Epithelial cell of proximal tubule (primary cell): ENCODE results near the genes BRMS1 and ZDHHC24.

DNA sequence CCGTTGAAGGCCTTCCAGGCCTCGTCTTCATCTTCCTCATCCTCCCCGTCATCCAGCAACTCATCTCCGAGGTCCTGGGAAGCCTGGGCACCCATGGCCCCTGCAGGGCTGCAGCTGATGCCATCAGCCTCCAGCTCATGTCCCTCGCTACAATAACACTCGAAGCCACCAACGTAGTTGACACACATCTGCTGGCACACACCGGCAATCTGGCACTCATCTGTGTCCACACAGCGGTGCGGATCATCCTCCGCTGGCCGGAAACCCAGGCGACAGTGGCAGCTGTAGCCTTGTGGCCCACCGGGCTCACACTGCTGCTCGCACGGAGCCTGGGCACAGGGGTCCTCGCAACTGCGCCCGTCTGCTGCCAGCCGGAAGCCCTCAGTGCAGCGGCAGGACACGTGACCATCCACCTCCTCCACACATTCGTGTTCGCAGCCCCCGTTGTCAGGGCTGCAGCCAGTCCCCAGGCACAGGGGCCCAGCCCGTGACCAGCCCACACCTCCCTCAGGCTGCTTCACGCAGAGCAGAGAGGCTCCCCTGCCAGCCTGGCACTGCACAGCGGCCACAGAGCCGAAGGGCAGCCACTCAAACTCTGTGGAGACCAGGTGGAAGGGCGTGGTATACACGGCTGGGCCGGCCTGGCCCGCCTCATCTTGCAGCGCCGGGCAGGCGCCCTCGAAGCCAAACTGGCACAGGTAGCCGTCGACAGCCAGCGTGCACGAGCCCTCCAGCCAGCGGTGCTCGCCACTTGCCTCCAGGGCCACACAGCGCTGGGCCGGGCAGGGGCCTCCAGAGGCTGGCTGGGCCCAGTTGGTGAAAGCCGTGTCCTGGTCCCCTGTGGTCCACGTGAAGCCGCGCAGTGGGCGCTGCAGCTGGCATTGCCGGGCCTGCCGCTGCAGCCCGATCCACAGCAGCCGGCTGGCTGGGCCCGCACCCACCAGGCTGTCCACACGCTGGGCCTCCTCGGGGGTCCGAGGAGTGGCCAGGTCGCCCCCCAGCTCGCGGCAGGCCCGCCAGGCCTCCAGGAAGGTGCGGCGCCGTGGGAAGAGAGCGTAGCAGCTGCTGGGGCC, 640 bp downstream of the CD248 start:
- RAMPAGE, long total RNA, result no peak
- RRBS, result 86% methylated on average over 18 of the region's 66 CpGs

GRCh38 chr11:66322664-66322980, 5.8 kb upstream of the CD248 start:
- RAMPAGE, long total RNA, result no peak
- RRBS, result no CpG with 5 or more reads among the region's 6 CpGs

DNA sequence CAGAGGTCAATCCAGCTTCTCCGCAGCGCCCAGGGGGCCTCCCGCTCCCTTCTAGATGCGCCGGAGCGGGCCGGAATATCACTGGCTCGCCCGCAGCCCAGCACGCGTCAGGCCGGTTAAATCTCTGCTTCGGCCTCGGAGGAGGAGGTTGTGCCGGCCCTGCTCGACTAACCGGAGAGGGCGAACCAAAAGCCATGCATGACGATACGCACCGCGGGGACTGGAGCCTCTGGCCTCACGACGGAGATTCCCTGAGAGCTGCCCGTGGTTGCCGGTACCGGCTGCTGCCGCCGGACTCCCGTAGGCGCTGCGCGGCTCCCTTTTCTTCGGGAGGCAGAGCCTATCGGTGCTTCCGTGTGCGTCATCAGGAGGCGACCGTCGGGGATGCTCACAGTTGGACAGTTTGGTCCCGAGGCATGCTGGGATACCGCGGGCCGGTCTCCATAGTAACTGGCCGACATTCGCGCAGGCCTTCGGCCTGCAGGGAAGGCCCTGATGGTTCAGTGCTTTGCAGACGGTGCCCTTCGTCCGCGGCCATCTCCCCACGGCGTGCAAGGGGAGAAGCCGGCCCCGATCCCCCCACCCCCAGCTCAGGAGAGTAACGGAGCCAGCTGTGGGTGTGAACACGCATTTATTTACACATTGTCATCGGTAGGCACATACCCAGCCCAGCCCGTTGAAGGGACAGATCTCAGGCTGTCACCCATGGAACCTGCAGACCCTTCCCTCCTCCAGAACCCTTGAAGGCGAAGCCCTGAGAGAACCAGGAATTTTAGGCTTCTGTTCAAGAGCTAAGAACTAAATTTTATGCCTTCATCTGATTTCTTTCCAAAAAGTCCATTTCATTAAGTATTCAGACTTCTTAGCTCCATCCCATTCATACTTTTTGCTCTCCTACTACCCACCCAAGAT, at the start of gene BRMS1:
TSS of gene BRMS1 (minus strand) at position 345 of the 912 bp plus-strand sequence.
- RAMPAGE, long total RNA, result start-site peak on the minus strand centred at position 331 of the sequence, 65 bp wide, 685 and 71 reads in 2 replicates
- RRBS, result 2% methylated on average over 18 of the region's 61 CpGs

DNA sequence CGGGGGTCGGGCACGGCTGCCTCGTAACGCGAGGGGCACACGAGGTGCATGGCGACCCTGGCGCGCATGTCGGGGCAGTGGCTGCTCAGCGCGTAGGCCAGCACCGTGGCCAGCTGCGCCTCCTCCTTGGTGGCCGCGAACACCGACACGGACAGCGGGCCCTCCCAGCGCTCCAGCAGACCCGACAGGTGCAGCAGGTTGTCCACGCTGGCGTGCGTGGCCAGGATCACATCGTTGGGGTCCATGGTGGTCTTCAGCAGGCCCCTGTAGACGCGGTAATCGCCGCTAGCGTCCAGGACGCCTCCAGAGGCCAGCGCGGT, 435 bp downstream of the B4GAT1 start:
- RAMPAGE, long total RNA, result no peak
- RRBS, result no CpG with 5 or more reads among the region's 34 CpGs

DNA sequence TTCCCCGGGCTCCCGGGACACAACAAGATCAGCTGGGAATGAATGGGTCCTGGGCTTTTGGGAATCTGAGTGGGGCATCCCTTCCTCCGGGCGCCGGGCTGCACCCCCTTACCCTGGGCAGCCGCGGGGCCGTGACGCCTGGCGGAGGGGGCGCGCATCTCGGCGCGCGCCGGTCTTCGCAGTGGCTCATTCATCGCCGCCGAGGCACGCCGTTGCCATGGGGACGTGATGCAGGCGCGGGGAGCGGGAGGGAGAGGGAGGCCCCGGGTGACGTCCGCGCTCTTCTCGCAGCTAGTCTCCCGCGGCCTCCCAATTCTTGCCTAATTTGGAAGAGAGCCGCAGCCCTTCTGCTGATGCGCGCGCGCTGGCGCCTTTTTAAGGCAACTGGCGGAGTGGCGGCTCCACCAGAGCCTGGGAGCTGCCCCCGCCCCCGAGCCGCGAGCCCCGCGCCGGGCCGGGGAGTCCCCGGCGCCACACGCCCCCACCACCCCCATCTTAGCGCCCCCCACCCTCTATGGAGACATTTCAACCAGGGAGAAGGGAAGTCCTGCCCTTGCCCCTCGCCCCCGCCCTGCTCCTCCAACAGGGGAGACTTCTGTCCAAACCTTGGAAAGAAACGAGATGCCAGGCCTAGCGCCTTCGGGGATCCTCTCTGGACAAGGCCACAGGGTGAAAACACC, 11.9 kb upstream of the NPAS4 start:
- RAMPAGE, long total RNA, result no peak
- RRBS, result 3% methylated on average over 22 of the region's 59 CpGs

GRCh38 chr11:66466008-66466832, 485 bp upstream of the PELI3 start:
- RAMPAGE, long total RNA, result no peak
- RRBS, result 2% methylated on average over 13 of the region's 44 CpGs

DNA sequence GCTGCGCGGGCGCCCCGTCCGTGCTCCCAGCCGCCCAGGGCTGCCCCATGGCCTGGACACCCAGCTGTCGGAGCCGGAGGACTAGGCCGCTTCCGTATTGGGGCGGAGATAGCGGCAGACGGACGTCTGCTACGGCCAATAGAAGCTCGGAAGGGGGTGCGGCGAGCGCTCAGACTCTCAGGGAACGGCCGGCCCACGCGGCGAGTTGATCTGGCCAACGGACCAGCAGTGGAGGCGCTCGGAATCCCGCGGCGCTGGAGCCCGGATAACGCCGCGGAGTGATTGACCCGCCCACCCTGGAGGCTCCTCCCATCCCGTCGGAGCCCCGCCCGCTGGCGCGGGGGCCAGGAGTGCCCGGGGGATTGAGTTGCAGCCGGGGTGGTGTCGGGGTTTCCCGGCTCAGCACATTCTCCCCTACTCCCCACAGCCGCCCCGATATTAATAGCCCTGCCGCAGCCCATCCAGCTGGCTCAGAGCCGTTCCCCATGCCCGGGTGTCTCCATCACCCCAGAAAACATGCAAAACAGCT, at the start of gene ZDHHC24:
TSS of gene ZDHHC24 (minus strand) at position 94 of the 529 bp plus-strand sequence.
- RAMPAGE, long total RNA, result no peak
- RRBS, result under 1% methylated on average over 28 of the region's 50 CpGs

DNA sequence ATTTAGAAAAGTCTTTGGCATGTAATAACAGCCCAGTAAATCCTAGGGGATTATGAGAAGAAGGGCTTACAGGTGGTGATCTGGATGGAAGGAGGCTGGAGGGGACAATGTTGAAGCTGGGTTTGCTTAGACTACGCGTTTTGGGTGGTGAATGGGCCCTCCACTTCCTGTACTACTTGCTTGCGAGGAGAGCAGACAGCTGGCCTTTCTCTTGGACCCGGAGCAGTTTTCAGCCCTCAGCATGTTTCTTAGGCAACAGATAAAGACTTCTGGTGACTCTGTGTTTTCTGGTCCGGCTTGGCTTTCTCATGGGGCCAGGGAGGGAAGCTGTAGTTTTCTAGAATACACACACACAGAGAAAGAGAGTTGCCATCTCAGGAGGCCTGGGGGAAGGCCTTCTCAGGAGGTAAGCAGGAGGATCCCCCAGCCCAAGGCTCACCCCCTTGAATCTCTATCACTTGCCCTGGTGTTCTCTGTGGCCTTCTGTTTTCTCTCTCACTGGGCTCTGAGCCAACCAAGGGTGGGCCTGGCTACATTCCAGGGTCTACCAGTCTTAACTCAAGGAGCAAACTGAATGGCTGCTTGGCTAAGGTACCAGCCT, 2.3 kb downstream of the CCS start:
- RAMPAGE, long total RNA, result no peak
- RRBS, result 25% methylated on average over 2 of the region's 5 CpGs

DNA sequence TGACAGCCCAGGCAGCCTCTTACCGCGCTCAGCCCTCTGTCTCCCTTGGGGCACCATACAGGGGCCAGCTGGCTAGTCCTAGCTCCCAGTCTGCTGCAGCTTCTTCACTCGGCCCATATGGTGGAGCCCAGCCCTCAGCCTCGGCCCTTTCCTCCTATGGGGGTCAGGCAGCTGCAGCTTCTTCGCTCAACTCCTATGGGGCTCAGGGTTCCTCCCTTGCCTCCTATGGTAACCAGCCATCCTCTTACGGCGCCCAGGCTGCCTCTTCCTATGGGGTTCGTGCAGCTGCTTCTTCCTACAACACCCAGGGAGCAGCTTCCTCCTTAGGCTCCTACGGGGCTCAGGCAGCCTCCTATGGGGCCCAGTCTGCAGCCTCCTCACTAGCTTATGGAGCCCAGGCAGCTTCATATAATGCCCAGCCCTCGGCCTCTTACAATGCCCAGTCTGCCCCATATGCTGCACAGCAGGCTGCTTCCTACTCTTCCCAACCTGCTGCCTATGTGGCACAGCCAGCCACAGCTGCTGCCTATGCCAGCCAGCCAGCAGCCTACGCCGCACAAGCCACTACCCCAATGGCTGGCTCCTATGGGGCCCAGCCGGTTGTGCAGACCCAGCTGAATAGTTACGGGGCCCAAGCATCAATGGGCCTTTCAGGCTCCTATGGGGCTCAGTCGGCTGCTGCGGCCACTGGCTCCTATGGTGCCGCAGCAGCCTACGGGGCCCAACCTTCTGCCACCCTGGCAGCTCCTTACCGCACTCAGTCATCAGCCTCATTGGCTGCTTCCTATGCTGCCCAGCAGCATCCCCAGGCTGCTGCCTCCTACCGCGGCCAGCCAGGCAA, 8.5 kb downstream of the RBM14 start:
- RAMPAGE, long total RNA, result no peak
- RRBS, result no CpG with 5 or more reads among the region's 21 CpGs

DNA sequence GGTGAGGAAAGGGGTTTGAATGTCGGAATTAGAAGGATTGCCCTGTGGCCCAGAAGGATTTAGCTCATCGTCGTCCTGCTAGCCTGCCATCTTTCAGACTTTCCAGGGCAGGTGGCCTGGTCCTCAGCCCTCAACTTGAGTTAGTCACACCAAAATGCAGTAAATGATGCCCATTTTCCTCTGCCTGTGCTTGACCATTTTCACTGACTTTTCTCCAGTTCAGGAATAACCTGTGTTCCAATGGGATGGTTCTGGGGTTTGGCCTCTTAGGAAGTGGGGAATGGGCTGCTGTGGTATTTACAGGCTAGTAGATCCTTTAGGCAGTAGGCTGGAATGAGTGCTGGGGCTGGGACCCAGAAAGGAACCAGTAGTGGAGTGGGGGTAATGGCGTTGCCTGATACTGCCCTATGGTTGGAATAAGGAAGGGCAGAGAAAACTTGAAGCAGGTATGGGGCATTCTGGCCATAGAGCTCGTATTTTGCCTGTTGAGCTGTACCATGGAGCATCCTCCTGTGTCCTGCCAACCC, 11.0 kb upstream of the RBM4 start:
- RAMPAGE, long total RNA, result no peak
- RRBS, result no CpG with 5 or more reads among the region's 5 CpGs

GRCh38 chr11:66655271-66655932, 16.9 kb downstream of the RBM4 start:
- RAMPAGE, long total RNA, result no peak
- RRBS, result no CpG with 5 or more reads among the region's 9 CpGs

GRCh38 chr11:66676651-66677461, 831 bp downstream of the RBM4B start:
- RAMPAGE, long total RNA, result no peak
- RRBS, result no CpG with 5 or more reads among the region's 27 CpGs

DNA sequence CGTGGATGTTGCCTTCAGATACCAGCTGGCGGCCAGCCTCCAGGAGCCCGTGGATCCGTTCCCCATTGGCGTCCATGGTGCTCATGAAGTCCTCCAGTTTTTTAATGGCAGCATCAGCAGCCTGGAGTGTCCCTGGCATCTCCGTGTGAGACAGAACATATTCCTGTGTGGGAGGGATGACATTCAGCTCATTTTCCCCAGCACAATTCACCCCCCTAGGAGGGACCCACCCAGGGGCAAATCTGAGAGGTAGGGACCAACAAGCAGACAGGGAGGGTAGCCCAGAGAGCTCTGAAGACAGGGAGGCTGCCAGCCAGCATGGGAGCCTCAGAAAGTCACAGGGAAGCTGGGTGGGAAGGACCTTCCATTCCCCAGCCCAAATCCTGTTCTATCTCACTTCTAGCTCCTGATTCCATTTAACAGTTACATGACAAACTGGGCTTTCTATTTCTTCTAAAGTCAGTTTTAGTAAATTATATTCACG, 21.8 kb upstream of the RBM4B start:
- RAMPAGE, long total RNA, result no peak
- RRBS, result no CpG with 5 or more reads among the region's 7 CpGs

DNA sequence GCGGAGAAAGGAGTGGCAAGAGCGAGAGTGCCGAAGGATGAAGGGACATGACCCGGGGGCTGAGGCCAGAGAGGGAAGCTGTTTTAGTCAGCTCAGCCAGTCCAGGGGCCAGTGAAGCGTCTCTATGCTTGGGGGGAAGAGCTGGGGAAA, 8.4 kb downstream of the SPTBN2 start:
- RAMPAGE, long total RNA, result no peak
- RRBS, result no CpG with 5 or more reads among the region's 5 CpGs

DNA sequence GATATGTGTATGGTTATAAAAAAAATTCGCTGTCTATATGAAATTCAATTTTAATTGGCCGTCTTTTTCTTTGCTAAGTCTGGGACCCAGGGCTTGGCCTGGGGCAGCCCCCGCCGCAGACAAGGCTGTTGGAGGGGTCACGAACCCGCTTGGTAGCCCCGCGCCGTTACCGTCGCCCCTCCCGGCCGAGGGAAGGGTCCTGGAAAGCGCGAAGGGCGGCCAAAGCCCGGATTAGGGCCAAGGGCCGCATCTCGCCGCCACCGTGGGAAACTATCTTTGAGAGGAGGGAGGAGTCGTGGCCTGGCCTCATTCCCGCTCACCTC, 386 bp upstream of the C11orf80 start:
- RAMPAGE, long total RNA, result no peak
- RRBS, result 2% methylated on average over 6 of the region's 23 CpGs

- RAMPAGE, long total RNA, result no peak
- RRBS, result no CpG with 5 or more reads among the region's 27 CpGs
Observed at GRCh38 chr11:66745646-66746124, 1.1 kb downstream of the C11orf80 start.

DNA sequence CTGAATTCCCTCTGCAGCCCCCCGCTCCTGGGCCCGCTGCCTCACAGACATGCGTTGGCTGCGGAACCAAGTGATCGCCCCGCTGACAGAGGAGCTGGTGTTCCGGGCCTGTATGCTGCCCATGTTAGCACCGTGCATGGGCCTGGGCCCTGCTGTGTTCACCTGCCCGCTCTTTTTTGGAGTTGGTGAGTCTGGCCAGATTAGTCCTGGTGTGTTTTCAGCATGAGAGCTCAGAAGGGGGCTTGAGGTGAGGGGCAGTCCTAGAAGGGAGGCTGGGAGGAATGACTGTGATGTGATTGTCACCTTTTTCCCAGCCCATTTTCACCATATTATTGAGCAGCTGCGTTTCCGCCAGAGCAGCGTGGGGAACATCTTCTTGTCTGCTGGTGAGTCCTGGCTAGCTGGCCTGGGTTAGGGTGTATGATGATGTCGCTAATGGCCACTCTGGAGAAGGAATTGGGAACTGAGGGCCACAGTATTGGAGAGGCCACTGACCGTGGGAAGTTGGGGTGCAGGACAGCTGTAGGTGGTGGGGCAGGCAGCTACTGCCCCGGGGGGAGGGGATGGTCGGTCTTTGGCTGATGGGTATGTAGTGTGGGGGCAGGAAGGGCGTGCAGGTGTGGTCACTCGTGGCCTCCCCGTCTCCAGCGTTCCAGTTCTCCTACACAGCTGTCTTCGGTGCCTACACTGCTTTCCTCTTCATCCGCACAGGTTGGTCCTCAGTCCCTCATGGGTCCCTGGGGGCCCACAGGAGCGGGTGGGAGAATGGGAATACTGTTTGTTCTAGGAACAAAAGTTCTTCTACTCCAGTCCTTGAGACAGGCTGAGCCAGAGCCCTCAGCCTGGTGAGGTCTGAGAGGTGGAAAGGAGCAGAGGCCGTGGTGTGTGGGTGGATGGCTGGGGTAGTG, 1.9 kb downstream of the RCE1 start:
- RAMPAGE, long total RNA, result no peak
- RRBS, result no CpG with 5 or more reads among the region's 24 CpGs

GRCh38 chr11:67032825-67033365, 10.0 kb downstream of the SYT12 start:
- RAMPAGE, long total RNA, result no peak
- RRBS, result no CpG with 5 or more reads among the region's 9 CpGs

- RAMPAGE, long total RNA, result no peak
- RRBS, result no CpG with 5 or more reads among the region's 29 CpGs
Observed at GRCh38 chr11:67268003-67269058, 2.1 kb downstream of the GRK2 start.

DNA sequence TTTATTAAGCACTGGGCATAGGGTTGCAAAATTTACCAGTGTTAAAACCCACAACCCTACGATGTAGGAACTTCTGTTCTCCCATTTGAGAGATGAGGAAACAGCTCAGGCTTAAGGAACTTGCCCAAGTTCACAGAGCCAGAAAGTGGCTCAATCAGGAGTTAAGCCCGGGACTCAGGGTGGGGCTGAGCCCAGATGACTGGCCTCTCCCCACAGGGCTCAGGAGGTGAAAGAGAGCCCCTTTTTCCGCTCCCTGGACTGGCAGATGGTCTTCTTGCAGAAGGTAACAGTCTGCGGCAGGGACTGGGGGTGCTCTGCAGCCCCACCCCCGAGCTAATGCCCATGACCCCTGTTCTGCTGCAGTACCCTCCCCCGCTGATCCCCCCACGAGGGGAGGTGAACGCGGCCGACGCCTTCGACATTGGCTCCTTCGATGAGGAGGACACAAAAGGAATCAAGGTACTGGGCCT, 5.6 kb upstream of the ANKRD13D start:
- RAMPAGE, long total RNA, result no peak
- RRBS, result no CpG with 5 or more reads among the region's 13 CpGs